GM19239 (cell line): ENCODE data around the gene TNFRSF9.

- RRBS, result no CpG with 5 or more reads among the region's 10 CpGs
These were observed 323.4 kb upstream of the VAMP3 start for GRCh38 chr1:7447585-7448109.

DNA sequence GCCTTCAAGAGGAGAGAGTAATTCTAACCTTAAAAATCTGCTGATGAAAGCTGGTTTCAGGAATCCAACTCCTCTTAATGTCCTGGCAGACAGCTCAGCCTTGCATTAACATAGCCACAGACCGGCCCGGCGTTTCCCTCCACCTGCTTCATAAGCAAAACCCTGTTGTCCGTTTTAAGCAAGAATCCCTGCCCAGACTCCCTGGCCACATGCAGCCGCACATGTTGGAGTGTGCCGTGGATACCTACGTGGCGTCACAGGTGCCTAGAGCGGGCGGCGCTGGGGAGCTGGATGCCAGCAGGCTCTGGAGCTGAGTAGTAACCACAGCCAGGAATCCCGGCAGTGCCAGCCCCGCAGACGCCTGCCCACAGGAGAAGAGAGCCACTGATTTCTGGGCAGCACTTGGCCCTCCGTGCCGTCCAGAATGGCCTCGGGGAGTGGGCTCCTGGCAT is 315.7 kb upstream of the VAMP3 start:
- RRBS, result no CpG with 5 or more reads among the region's 17 CpGs

- RRBS, result 59% methylated on average over 4 of the region's 9 CpGs
These were observed 308.1 kb upstream of the VAMP3 start for GRCh38 chr1:7463011-7463415.

- RRBS, result no CpG with 5 or more reads among the region's 12 CpGs
These were observed 300.1 kb upstream of the VAMP3 start for GRCh38 chr1:7470870-7471584.

GRCh38 chr1:7471585-7472360 is 299.3 kb upstream of the VAMP3 start:
- RRBS, result no CpG with 5 or more reads among the region's 23 CpGs

- RRBS, result no CpG with 5 or more reads among the region's 5 CpGs
These were observed 68.7 kb upstream of the VAMP3 start for GRCh38 chr1:7702393-7702752.

DNA sequence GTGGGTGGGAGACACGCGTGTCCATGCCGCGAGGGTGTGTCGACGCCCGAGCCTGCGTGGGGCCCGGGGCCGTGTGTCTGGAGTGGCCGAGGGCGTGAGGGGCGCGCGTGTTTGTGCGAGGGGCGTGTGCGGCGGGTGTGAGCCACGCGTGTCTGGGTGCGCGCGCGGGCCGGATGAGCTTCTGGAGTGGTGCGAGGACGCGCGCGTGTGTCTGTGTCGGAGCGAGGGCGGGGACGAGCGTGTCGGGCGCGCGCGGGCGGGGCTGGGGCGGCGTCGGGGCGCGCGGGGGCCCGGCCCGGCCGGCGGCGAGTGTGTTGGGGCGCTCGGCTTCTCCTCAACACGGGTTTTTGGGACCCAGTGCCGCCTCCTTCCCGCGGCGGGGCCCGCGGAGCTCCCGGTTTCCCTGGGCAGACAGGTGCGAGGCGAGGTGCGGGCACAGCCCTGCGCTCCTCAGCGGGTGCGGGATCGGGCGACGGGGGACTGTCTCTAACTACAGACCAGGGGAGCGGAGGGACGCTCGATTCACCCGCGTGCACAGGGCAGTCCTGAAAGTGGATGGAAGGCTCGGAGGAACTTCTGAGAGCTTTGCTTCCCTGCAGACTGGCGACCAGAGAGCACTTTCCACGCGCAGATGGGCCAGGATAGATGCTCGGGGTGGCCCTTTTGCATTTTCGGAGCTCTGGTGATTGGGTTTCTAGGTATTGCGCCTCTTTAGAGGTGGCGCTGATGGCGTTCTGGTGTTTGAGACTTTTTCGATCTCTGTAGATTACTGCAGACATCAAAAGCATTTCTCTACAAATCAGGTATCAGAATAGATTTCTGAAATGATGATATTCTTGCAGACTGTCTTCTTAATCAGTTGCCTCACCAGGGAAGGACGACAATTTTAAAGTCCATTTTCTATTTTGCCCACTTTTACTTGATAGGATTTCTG is 65.6 kb upstream of the VAMP3 start:
- RRBS, result 5% methylated on average over 4 of the region's 88 CpGs

GRCh38 chr1:7819852-7820861 is 32.7 kb downstream of the UTS2 start:
- RRBS, result no CpG with 5 or more reads among the region's 9 CpGs

GRCh38 chr1:7940540-7941246 is at the start of gene TNFRSF9:
Gene TNFRSF9 (minus strand): TSS chr1:7940839.
- RRBS, result no CpG with 5 or more reads among the region's 9 CpGs

DNA sequence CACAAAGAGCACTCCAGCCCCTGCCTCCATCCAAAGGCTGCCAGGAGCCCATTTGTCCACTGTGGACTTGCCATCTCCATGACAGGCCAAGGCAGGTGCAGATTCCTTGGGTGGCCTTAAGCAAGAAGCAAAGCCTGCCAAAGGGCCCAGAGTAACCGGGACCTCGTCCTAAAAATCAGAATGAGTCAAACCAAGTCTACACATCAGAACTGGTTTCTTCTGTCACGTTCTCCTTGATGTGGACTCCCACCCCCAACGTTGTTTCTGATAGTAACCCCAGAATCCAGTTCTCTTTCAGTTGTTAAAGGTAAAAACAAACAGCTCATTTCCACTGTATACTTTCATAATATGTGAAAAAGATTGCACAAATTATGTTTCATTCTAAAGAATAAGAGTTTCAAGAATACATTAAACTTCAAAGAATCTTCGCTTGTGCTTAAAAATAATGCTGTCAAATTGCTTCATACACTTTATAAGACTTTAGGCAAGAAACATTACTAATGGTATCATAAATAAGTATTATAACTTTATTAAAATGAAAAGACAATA is 14.8 kb downstream of the ERRFI1 start:
- RRBS, result no CpG with 5 or more reads among the region's 5 CpGs

DNA sequence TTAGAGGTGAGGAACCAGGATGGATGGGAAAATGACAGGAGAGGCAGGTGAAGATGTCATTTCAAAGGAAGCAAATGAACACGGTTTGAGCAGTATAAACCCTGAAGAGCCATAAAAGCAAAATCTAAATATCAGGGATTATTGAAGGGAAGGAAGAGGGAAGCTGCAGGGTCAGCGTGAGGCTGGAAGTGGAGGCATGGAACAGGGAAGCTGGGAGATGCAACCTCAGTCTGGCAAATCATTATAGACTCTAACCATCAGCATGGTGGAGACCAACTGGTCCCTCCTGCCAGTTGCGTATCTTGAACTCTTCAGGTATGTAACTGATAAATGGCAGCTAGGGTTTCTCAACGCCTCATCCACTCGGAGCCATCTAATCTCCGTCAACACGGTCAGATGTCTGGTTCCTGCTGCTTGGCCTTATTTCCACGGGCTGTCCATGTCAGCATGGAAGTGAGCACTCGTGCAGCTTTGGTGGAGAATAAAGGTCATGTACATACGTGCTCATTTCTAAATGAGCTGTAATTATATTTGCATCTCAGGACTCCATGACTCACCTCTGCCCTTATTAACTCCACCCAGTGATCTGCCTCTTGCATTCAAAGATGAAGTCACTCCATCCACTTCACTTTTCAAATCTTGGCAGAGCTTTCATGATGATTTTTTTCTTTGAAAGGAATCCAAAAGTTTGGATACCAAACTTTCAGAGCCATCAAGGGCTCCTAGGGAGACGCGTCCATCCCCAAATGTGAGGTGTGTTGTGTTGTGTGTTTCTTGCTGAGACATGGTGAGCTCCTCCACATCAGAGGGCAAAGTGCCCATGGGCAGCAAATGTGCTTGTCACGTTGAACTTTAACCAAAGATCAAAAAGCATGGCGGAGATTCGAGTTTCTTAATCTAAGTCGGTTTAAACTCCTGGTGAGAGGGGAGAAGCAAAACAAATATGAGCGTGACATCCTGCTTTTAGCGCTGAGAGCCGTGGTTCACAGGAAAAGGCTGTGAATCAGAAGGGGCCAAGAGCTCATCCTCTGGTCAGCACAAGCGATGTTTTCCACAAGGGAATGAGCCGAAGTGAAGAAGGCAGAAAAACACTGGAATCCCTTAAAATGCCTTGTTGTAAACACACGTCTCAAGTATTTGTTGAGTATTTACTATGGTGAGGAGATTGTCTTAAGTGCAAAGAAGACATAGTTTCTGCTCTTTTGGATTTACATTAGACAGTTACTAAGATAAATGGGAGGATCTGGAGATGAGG is 68.5 kb upstream of the ERRFI1 start:
- RRBS, result no CpG with 5 or more reads among the region's 22 CpGs

GRCh38 chr1:8113345-8113657 is 87.2 kb upstream of the ERRFI1 start:
- RRBS, result no CpG with 5 or more reads among the region's 2 CpGs

GRCh38 chr1:8169781-8170611 is 143.9 kb upstream of the ERRFI1 start:
- RRBS, result 100% methylated on average over 1 of the region's 16 CpGs

GRCh38 chr1:8211722-8212477 is 106.0 kb upstream of the SLC45A1 start:
- RRBS, result no CpG with 5 or more reads among the region's 31 CpGs

GRCh38 chr1:8247798-8248586 is 69.9 kb upstream of the SLC45A1 start:
- RRBS, result no CpG with 5 or more reads among the region's 10 CpGs

DNA sequence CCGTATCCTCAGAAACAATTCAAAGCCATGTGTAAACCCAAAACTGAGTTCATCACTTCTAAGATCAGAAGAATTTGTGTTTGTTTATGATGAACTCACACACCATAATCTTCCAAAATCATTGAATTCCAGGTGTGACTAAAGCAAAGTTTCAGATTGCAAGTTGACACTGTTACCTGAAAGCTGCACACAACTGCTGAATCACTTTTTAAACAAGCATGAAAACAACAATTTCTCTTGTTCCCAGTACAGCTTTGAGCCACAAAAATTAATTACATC is 59.1 kb upstream of the SLC45A1 start:
- RRBS, result no CpG with 5 or more reads among the region's 1 CpG

- RRBS, result no CpG with 5 or more reads among the region's 7 CpGs
These were observed 32.5 kb downstream of the SLC45A1 start for GRCh38 chr1:8350322-8350819.

GRCh38 chr1:8355021-8355859 is 37.3 kb downstream of the SLC45A1 start:
- RRBS, result no CpG with 5 or more reads among the region's 14 CpGs

DNA sequence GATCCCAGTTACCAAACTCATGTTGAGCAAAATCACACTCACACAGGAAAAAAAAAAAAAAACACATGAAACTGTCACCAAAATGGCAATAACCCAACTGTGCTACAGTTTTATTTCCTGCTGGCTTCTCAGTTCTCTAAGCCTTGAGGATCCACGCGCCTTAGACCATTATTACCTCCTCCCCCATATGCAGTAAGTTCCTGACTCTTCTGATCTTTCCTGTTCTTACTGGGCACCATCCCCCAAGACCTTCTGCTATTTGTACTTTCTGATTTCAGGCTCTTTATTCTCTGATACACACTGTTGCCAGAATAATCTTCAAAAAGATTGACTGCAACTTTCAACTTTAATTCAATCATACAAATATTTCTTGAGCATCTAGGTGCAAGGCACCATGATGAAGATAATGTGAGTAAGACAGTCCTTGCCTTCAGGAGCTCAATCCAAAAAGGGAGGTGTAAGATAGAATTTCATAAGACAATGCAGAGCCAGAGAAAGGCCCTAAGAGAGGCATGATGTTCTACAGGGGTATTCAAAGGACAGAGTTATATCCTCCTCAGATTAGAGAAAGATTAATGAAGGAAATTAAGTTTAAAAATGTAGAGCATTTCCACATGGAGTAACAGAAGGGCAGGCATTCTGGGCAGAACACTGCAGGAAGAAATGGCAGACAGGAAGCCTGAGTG is 79.8 kb downstream of the SLC45A1 start:
- RRBS, result no CpG with 5 or more reads among the region's 2 CpGs

DNA sequence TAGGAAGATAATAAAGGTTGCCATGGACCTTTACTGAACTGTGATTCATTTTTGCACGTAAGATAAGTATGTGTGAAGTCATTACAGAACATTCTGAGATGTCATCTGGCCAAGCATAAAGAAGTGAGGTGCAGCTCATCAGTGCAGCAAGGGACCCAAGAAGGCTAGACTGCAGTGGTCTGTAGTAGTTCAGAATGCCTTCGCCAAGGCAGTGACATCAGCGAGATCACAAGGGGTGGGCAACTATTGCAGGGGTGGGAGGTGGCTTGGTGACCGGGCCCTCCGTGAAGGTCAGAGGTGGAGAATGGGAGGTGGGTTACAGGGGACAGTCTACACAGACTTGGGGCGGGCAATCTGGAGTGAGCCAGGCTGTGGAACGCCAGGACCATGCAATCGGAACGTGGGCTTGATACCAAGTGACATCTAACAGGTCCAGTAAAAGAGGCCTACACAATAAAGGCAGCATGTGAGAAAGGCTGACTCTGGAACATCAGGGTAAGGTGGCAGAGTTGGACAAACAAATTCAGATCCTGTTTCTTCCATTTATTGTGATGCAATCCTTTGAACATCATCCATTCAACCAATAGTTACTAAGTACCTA is 107.4 kb downstream of the SLC45A1 start:
- RRBS, result no CpG with 5 or more reads among the region's 9 CpGs